Kidney (tissue), 2 donors: ENCODE measurements around the genes EIF6 and FAM83C.

DNA sequence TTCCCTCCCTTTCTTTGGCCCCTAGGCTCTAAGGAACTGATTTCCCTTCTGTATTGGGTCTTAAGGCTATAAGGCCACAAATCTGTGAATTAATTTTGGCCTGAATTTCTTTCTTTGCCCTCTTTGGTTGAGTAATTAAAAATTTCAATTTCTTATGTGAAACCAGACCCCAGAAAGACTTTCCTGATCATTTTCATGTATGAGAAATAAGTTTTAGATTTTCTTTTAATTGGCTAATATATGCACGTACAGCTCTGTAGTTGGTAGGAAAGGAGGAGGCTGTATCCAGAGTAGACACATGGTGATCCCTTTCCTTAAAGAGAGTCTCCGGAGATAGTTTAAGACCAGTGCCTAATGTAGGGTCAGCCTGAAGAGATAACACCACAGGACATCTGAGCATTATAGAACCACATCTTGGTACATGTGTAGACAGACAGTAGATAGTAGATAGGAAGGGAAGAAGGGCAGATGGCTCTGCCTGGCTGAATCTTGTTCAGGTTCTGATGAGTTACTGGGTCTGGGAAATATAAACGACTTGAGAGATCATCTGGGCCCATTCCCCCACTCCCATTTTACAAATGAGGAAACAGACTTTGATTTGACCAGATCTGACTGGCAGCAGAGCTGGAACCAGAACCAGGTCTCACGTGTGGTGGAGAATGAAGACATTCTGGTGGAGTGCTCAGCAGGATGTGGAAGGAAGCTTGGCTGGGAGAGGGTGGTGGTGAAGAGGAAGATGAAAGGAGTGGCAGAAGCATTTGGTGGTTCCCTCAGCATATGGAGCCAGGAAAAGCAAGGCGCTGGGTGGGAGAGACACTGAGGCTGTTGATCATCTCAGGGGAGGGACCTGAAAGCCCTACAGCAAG is 18.5 kb downstream of the CHMP4B start:
- PRO-cap: no peak
- RRBS: no CpG with 5 or more reads among the region's 5 CpGs

DNA sequence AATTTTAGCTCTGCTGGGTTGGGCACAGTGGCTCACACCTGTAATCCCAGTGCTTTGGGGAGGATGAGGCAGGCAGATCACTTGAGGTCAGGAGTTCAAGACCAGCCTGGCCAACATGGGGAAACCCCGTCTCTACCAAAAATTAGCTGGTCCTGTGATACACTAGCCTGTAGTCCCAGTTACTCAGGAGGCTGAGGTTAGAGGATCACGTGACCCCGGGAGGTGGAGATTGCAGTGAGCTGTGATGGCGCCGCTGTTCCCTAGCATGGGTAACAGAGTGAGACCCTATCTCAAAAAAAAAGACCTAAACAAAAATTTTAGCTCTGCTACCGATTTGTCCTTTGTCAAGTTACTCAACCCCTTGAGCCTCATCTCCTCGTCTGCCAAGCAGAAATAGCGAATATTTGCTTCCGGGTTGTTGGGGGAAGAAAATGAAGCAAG is 25.1 kb upstream of the ITCH start:
- PRO-cap: no peak
- RRBS: 69% methylated on average over 1 of the region's 9 CpGs

- PRO-cap: no peak
- RRBS: no CpG with 5 or more reads among the region's 4 CpGs
Observed at GRCh38 chr20:34433953-34434817, 71.1 kb downstream of the ITCH start.

GRCh38 chr20:34476000-34476466 is 40.2 kb upstream of the DYNLRB1 start:
- PRO-cap: no peak
- RRBS: 13% methylated on average over 4 of the region's 31 CpGs

GRCh38 chr20:34604779-34605670 is 46.5 kb downstream of the MAP1LC3A start:
- PRO-cap: no peak
- RRBS: no CpG with 5 or more reads among the region's 10 CpGs

- PRO-cap: no peak
- RRBS: no CpG with 5 or more reads among the region's 2 CpGs
Observed at GRCh38 chr20:34707121-34707823, 3.1 kb downstream of the TP53INP2 start.

DNA sequence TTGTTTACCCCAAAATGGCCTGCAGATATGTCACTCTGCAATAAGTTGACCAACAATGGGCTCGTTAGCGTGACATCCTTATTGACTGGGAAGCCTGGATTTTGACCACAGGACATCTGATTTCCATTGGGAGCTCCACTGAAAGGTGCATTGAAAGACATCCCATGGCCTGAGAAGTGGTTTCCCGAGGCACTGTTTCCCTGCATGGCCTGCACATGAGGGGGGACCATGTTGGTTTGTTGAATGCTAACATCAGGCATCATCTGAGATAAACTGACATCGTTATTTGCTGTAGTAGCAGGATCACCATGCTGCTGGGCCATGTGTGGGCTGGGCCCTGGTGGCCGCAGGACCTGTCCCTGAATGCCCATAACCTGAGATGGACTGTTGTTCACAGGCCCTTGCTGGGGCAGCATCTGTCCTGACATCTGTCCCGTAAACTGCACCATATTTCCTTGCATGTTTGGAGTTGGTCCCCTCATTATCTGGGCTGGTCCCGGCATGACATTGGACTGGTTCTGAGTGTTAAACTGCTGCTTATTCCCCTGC is 45.4 kb downstream of the TP53INP2 start:
- PRO-cap: no peak
- RRBS: no CpG with 5 or more reads among the region's 7 CpGs

GRCh38 chr20:34750033-34750688 is 46.0 kb downstream of the TP53INP2 start:
- PRO-cap: no peak
- RRBS: no CpG with 5 or more reads among the region's 6 CpGs

GRCh38 chr20:35024168-35024831 is 68.3 kb downstream of the TRPC4AP start:
- PRO-cap: no peak
- RRBS: no CpG with 5 or more reads among the region's 7 CpGs

GRCh38 chr20:35273331-35274234 is 4.3 kb downstream of the MMP24OS start:
- PRO-cap: no peak
- RRBS: 78% methylated on average over 1 of the region's 15 CpGs

- PRO-cap: bidirectional peak, plus-strand start at chr20:35284805, minus-strand start at chr20:35284786
- RRBS: 2% methylated on average over 46 of the region's 80 CpGs
Observed at GRCh38 chr20:35284110-35285145, at the start of gene EIF6. EIF6 (minus strand) TSS chr20:35284772.

GRCh38 chr20:35292267-35292684 is at the start of gene FAM83C:
FAM83C (minus strand) TSS chr20:35292425.
- PRO-cap: no peak
- RRBS: 65% methylated on average over 8 of the region's 19 CpGs

DNA sequence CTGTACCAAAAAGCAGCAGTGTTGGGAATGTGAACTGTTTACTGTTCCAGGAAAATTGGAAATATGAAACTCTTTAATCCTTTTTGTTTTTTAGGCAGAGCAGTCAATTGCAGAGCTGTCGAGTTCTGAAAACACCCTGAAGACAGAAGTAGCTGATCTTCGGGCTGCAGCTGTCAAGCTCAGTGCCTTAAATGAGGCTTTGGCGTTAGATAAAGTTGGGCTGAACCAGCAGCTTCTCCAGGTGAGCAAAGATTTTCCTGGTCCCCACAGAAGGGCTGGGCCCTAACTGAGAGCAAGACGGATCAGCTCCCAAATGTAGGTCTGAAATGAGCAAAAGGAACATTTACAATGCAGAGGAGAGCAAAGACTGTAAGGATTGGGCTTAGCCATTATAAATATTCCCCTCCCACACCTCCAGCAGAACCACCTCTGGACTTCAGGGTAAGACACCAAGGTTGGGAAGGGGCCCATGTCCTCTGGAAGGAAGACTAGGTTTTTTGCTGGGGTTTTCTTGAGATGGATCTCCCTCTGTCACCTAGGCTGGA is 21.0 kb downstream of the CEP250 start:
- PRO-cap: no peak
- RRBS: no CpG with 5 or more reads among the region's 4 CpGs

- PRO-cap: no peak
- RRBS: no CpG with 5 or more reads among the region's 13 CpGs
Observed at GRCh38 chr20:35502097-35502918, 27.1 kb downstream of the C20orf173 start.

DNA sequence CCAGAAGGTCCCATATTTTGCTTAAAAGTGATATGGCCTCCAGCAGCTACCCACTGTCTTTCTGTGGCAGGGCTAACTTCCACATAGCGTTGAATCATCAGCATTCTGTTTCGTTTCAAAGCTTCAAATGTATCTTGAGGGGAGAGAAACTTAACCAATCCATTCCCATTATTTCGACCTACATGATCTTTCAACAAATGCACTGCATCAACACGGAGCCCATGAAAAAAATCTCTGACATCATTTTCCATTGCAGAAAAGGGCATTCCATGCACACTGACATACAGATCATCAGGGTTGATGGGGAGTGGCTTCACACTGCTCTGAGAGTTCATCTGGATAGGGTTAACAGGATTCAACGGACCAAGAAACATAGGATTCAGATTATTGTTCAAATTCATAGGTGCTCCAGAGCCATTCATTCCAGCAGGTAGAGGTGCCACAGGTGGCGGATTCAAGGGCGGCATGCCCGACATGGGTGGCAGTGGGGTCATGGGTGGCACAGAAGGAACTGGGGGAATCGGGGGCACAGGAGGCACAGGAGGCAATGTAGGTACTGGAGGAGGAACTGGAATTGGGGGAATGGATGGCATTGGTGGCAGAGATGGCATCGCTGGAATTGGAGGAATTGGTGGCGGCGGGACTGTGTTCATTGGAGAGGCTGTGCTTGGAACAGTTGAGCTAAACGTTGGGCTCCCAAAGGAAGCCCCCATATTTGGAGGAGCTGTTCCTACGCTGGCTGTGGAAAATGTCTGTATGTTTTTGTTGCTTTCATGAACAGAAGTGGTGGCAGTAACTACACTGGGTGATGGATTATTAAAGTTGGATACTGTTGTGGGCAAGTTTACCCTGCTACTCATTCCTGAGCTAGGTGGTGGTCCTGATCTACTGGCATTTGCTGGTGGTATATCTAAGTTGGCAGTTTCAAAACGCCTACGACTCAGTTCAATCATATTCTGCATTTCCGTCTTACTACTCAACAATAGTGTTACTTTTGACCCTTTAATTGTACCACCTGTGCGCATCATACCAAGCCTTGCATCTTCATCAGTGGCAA is 10.2 kb downstream of the CPNE1 start:
- PRO-cap: no peak
- RRBS: no CpG with 5 or more reads among the region's 18 CpGs

GRCh38 chr20:35704083-35704491 is 4.9 kb downstream of the ROMO1 start:
- PRO-cap: no peak
- RRBS: no CpG with 5 or more reads among the region's 1 CpG

DNA sequence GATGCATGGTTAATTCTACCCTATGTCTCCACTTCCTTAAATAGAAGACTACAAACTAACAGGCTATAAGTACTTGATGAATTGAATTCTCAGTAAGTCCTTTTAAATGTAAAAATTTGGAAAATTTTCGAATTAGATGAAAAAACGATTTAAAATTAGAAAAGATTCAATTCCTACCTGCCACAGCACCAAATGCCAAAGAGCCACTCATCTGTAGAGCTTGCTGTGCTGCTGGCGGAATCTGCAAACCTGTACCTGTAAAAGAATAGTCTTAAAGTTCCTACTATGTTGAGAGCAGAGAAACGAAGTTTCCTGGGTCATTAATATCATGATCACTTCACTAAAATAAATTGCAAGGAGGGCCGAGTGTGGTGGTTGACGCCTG is 13.6 kb downstream of the ROMO1 start:
- PRO-cap: no peak
- RRBS: no CpG with 5 or more reads among the region's 6 CpGs

- PRO-cap: no peak
- RRBS: no CpG with 5 or more reads among the region's 6 CpGs
Observed at GRCh38 chr20:35726269-35726593, 15.8 kb downstream of the RBM39 start.

- PRO-cap: no peak
- RRBS: no CpG with 5 or more reads among the region's 12 CpGs
Observed at GRCh38 chr20:35732463-35733212, 9.4 kb downstream of the RBM39 start.

DNA sequence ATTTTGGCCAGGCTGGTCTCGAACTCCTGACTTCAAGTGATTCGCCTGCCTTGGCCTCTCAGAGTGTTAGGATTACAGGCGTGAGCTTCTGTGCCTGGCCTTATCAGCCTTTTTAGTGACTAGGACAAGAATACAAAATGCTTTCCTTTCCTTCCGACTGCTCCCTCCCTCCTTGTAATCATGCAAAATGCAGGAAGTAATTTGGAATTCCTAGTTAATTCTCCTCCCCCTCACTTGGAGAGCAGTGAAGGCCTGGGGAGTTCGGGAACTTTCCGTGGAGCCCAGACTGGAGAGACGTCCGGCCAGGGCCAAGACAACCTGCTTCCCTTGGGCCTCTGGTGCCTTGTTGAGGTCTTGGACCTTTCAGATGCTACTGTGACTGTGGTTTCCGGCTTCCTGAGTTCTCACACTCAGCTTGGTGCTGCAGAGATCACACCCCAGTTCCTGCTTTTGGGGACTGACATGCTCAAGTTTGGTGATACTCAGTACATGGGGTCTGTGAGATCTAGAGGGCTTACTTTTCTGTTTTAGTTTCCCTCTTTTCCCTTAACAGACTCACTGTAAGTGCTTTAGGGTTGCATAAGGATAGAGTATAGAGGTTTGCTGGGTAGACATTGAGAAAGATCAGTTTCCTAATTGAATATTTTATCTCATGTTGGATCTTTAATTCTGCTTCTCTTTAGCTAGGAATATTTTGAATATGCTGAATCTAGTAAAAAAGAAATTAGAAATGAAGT is 3.8 kb upstream of the PHF20 start:
- PRO-cap: bidirectional peak, plus-strand start at position 275 of the sequence, minus-strand start at position 174 of the sequence
- RRBS: 5% methylated on average over 2 of the region's 9 CpGs